Skin of body (tissue), 2 donors: ENCODE measurements around a stretch of chr14.

DNA sequence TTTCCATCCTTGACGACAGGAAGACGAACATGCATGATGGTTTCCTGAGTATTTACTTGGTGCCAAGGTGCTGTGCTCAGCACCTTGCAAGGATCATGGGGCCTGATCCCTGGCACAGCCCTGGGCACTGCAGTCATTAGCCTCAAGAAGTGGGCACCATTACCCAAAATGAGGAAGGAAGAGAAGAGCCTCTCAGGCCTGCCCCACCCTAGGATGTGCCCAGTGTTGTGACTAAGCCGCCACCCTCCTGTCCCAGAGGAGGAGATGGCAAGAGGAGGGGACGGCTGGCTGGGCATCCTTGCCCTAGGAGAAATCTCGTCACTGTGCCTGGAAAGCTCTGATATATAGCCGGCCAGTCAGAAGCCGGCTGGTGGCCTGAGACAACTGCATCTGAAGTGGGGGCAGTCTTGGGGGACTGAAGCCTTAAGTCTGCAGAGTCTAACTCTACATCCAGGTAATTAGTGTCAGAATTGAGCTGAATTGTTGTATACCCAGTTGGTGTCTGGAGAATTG is 115.2 kb downstream of the LGMN start:
- RAMPAGE, long total RNA, result no peak

DNA sequence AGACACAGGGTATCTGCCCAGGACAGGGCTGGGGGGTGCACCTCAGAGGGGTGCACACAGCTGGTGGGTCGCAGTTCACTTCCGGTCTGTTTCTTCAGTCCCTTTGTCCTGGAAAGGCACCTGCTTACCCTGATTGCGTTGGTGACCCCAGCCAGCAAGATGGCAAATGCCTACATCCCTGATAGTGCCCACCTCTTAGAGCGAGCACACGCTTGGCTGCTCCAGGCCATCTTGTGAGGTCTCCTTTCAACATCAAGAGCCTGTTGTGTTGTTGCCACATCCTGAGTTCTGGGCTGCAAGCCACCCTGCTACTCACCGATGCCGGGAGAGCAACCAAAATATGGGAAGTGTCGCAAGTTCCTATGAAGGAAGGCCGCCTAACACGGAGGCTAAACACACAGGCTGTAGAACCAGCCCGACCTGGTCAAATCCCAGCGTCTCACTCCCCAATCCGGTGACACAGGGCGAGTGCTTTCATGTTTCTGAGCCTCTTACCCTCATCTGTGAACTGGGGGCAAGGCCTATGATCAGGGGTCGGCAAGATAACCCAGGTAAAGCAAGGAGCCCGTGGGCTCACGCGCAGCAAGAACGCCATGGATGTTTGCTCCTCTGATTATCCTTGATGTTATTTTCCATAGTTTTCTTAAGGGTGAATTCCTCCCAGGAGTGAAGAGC is 98.4 kb downstream of the LGMN start:
- RAMPAGE, long total RNA, result no peak

GRCh38 chr14:92651146-92651837 is 97.1 kb downstream of the LGMN start:
- RAMPAGE, long total RNA, result no peak

- RAMPAGE, long total RNA, result no peak
Measured at GRCh38 chr14:92797313-92797793, 3.2 kb downstream of the GOLGA5 start.

DNA sequence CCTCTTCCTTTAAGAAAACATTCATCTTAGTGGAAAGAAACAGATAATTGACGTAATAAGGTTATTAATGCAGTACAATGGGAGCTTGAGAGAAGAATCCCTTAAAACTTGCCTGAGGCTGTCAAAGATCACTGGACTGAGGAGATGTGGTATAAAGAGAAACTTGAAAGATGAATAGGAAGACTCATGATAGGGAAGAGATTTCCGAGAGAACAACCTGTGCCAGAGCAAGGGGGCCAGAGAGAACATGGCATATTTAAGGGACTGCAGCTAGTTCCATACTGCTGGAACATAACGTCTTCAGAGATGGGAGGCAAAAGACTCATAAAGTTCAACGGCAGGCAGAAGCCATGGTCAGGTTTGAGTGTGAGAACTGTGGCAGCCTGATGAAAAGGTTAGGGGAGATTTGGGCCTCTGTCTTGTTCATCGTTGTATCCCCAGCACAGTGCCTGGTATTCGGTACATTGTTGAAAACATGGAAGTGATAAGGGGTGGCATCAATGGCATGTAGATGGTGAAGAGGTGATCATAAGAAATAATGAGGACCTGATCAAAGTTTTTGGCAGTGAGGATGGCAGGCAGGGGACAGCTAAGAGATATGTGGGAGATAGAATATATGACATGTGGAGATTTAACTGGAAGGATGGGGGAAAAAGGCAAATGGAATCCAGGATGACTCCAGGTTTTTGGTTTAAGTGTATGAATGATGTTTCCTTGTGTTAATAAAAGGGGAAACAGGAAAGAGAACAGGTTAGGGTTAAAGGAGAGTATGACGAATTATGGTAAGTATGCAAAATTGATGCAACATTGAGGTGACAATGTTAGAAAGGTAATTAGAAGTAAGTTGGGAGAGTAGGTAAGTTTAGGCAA is 19.4 kb downstream of the GOLGA5 start:
- RAMPAGE, long total RNA, result no peak

- RAMPAGE, long total RNA, result no peak
Measured at GRCh38 chr14:92906742-92907601, 16.0 kb upstream of the CHGA start.

DNA sequence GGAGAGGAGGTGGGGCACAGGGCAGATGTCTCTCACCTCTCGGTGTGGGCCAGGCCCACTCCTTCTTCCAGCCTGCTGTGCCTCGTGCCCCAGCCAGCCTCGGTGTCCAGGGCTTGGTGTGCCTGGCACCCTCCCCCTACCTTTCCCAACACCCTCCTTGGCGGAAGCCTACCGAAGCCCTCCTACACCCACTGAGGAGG is 5.9 kb upstream of the CHGA start:
- RAMPAGE, long total RNA, result no peak

DNA sequence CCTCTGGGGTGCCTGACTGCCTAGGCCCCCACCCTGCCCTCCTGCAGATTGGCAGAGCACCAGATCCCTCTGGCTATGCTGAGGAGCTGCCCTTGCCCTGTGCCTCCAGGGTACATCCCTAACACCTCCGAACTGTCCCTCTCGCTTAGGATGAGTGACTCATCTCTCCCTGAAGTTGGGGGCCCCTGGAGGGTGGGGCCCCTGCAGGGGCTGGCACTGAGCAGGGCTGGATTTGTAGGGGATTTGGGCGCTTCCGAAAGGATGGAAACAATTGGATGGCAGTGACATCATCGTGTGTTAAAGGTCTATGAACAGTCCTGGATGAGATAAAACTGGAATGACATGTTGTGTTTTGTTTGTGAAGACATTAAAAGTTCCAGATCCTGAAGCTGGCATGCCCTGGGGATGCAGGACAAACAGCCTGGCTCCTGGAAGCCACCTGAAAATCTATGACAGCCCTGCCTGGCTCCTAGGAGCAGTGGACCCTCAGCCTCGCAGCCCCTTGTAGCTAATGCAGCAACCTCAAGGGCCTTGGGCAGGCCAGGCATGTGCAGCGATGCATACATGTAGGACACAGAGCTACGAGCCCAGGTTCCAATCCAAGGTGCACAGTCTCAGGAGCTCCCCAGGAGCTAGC is 51.2 kb downstream of the CHGA start:
- RAMPAGE, long total RNA, result no peak

- RAMPAGE, long total RNA, result no peak
Measured at GRCh38 chr14:93043245-93043964, 72.3 kb downstream of the ITPK1 start.

DNA sequence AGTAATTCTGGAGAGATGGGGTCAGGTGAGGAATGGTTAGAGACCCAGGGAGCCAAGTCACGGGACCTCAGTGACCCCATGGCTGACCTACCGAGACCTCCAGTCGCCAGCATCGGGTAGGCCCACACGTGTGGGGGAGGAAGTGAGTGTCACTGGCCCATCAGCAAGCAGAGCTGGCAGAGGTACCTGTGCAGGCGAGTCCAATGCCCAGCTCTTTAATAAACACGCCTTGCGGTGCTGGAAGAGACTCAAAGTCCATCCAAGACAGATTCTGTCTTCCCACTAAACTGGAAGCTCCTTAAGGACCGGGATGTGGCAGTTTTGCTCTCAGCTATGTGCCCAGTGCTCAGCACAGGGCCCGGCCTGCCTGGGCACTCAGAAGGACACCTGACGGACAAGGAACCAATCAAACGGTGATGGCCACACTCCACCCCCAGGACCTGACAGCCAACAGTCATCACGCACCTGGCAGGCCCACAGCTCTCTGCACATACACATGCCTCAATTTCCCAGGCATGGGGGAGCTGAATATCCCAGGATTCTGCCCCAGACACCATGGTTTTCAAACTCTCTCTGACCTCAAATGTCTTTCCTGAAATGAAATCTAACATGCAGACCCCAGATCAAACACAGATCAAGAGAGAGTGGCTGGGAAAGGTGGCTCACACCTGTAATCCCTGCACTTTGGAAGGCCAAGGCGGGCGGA is 64.9 kb downstream of the ITPK1 start:
- RAMPAGE, long total RNA, result no peak

GRCh38 chr14:93064376-93064865 is 51.3 kb downstream of the ITPK1 start:
- RAMPAGE, long total RNA, result no peak

GRCh38 chr14:93169447-93170069 is 15.1 kb downstream of the MOAP1 start:
- RAMPAGE, long total RNA, result no peak

DNA sequence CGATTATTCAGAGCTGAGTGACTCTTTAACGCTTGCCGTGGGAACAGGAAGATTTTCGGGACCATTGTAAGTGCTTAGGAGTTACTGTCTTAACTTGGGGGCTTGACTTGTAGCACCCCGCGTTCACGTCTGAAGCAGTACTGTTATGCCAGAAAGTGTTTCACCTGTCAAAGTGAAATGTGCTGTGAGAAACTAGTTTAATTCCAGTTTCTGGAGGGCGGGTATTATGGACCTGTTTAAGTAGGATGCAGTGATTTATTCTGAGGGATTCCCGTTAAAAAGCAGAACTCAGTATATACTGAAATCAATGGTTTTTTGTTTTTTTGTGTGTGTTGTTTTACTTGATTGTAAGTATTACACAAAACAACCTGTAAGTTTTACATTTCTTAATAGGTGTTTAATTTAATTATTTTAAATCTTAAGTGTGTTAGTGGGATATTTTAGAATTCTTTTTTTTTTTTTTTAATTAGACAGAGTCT is 342 bp downstream of the LYSET start:
- RAMPAGE, long total RNA, result no peak

DNA sequence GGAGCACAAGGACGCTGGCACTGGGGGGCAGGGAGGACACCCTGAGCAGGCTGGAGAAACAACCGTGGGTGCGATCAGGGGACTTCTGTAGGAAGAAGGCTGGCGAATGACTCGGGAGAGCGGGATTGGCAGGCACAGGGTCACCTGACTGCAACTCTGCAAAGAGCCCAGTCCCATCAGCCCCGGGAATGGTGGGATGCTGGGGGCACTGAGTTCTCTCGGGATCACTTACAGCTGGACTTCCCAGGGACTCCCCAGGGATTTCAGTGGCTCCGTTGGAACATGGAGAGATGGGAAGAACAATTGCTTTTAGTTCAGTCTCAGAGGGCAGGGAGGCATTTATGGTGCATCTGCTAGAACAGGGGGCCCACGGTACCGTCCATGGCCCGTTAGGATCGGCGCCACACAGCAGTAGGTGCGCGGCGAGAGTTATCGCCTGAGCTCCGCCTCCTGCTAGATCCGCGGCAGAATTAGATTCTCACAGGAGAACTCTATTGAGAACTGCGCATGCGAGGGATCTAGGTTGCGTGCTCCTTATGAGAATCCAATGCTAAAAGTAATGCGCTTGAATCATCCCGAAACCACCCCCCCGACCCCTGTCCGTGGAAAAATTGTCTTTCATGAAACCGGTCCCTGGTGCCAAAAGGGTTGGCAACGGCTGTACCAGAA is 24.4 kb downstream of the UBR7 start:
- RAMPAGE, long total RNA, result no peak

- RAMPAGE, long total RNA, result no peak
Measured at GRCh38 chr14:93263606-93264159, 56.6 kb downstream of the UBR7 start.

DNA sequence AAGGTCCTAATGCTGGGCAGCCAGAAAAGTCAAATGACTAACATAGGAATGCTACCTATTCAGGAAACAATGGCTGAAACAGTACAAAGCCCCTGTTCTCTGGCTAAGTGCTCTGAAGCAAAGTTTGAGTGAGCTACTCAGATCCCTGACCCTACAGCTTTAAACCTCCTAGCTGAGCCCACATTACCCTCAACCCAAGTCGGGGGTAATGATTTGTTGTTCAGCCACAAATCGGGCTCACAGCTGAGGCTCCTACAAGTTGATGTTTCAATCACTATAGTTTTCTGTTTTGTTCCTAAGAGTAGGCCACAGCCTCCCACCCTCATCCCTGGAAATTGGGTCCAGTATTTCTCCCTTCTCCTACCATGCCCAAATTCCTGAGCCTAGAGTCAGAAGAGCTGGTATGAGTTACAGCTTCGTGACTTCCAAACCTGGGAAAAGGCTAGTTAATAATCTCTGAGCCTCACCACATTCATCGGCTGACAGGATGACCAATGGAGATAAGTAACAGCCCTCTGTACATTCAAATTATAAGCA is 46.5 kb downstream of the BTBD7 start:
- RAMPAGE, long total RNA, result no peak

GRCh38 chr14:93480855-93481416 is 50.2 kb downstream of the UNC79 start:
- RAMPAGE, long total RNA, result no peak

GRCh38 chr14:93787419-93787993 is 779 bp downstream of the PRIMA1 start:
- RAMPAGE, long total RNA, result no peak

- RAMPAGE, long total RNA, result no peak
Measured at GRCh38 chr14:93895095-93895414, 32.1 kb upstream of the FAM181A start.

DNA sequence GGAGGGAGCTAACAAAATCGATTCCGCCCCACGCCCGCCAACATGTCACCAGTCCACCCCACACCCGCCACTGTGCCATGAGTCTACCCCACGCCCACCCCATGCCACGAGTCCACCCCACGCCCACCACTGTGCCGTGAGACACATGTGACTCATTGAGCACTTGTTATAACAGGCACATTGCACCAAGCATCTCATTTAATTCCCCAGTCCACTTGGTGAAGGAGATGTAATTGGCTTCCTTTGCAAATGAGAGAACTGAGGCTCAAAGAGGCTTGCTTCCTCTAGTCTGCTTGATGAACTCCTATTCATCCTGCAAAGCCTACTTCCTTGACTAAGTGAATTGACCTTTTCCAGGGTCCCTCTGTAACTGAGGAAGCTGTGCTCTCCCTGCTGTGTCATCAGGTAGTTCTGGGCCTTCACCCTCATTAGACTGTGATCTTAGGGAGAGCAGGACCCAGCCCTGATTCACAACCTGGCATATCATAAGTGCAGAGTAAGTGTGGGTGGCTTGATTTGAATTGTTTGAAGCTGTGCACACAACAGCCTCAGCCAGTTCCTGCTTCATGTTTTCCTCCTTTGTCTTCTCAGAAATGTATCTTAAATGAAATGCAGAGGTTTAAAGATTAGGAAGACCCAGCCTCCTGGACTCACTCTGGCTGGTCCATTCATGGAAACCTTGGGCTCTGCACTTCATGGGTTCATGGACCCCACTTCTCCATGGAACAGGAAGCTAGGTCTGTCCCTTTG is 16.3 kb downstream of the ASB2 start:
- RAMPAGE, long total RNA, result no peak